ENCODE data around the gene ELMOD1.

DNA sequence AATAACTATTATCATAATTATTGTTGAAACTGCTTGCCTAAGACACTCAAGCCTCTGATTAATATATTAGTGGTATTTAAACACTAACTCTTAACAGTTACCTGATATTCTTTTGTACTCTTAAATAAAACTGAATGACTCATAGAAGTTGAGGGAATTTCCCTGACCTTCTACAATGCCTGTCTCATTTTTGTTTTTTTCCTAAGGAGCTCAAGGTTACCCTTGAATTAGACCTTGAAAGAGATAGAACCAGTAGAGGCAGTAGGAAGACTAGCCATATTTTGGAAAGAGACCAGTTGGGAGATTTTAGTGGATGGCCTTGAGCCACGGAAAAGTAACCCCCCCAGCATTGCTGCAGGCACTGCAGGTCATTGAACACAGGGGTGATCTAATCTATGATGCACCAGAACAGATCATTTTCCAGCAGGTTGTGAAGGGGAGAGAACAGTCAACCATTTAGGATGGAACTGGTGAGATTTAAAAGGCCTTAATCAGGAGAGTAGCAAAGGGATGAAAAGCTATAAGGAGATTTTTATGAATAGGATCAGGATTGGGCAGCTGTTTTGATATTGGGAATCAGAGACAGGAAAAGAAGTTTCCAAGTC is 148.3 kb downstream of the PGR start:
- PRO-cap, 3 experiments = no peak in any of the 3 experiments
- RRBS = no CpG with 5 or more reads among the region's 1 CpG

- PRO-cap, 3 experiments = no peak in any of the 3 experiments
- RRBS = no CpG with 5 or more reads among the region's 11 CpGs
Observed at GRCh38 chr11:101852414-101852674, 62.5 kb upstream of the CEP126 start.

DNA sequence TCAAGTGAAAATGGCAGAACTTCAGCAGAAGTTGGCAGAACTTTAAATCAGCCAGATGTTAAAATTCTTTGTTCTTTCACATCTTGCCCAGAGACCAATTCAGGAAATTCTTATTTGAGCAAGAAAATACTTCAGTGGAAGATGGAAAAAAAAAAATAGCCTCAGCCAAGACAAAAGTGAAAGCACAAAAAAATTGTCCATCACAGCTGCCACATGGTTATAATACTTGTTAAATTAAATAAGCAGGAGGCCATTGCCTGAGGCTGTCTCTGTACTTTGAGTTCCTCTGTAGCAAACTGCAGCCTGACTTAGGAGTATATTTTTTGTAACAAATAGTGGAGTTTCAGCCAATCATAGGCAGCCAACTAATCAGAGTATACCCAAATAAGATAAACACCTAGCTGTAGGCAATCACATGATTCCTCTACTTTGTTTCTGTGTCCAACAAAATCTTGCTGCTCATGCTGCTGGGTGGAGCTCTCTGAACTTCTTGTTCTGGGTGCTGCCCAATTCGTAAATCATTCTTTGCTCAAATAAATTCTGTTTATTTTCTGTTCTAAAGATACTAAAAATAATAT is 5.2 kb upstream of the CEP126 start:
- PRO-cap, 3 experiments = no peak in any of the 3 experiments
- RRBS = no CpG with 5 or more reads among the region's 1 CpG

- PRO-cap, 3 experiments = no peak in any of the 3 experiments
- RRBS = no CpG with 5 or more reads among the region's 6 CpGs
Observed at GRCh38 chr11:102112473-102112947, 2.3 kb downstream of the YAP1 start.

DNA sequence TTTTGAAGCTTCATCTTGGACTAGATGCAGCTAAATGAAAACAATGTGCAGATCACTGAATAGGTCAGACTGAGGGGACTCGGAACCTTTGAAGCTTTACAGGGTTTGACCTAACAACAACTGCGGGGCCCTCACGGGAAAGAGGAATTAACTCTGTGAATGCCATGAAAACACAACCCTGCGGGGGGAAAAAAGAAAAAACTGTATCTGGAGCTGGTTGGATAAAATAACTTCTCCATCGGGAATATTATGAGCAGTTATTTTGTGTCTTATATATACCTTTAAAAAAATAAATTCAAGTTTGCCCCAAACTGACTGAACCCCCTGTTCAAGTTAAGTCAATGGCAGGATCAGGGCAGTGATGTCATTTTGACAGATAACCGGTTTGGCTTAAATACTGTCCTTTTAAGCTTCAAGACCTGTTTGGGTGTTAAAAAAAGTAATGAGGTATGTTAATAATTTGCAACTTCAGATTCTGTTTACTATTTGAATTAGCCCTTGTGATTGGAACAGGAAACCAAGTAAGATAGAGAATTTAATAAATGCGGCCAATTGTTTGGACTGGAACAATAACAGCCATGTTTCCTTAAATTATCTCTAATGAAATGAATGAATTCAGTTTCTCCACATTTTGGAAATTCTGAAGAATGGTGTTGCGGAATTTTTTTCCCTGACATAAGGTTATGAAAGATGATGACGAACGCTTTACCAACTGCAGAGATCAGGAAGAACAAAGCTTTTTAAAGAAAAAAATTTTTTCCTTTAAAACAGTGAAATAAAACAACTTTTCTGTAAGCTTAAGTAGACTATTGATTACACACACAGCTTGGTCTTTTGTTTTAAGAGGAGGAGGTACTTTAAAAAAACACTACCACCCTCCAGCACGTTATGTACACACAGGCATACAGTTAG is 76.9 kb downstream of the YAP1 start:
- PRO-cap, 3 experiments = no peak in any of the 3 experiments
- RRBS = no CpG with 5 or more reads among the region's 11 CpGs

DNA sequence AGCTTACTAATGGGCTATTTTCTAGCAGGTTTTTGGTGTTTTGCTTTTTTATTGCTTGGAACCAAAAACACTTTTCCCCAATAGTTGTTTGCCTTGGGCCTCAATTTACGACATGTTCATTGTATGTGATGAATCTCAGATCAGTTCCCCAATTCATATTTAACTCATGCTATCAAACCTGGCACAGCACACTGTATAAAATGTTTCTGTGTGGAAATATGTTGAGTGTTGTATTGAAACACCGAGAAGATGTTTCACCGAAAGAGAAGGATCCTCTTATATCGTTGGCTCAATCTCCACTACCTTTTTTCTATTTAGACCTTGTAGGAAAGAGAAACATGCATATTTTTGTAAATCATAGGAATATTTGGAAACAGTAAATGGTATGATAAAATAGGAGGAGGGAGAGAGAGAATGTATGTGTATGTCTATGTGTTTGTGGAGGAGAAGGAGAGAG is 88.4 kb downstream of the YAP1 start:
- PRO-cap, 3 experiments = no peak in any of the 3 experiments
- RRBS = no CpG with 5 or more reads among the region's 4 CpGs

DNA sequence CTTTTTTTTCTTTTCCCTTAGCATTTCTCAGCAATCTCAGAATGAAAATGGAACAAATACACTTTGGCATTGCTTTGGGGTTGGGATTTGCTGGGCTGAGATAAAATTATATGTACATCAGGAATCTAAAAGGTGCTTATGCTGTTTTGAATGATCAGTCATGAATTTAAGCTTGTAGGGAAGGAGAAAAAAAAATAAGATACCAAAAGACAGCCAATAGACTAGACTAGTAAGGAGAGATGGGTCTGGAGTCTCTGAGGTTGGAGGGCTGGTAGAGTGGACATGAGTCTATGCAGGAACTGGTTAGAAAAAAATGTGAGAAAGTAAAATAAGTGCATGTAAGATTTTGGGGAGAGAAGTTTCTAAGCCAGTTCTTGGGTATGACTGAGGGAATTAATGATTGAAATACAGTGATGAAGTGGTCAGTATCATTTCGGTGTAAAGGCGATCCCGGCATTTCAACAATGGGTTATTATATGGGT is 96.8 kb upstream of the BIRC3 start:
- PRO-cap, 3 experiments = no peak in any of the 3 experiments
- RRBS = no CpG with 5 or more reads among the region's 3 CpGs

DNA sequence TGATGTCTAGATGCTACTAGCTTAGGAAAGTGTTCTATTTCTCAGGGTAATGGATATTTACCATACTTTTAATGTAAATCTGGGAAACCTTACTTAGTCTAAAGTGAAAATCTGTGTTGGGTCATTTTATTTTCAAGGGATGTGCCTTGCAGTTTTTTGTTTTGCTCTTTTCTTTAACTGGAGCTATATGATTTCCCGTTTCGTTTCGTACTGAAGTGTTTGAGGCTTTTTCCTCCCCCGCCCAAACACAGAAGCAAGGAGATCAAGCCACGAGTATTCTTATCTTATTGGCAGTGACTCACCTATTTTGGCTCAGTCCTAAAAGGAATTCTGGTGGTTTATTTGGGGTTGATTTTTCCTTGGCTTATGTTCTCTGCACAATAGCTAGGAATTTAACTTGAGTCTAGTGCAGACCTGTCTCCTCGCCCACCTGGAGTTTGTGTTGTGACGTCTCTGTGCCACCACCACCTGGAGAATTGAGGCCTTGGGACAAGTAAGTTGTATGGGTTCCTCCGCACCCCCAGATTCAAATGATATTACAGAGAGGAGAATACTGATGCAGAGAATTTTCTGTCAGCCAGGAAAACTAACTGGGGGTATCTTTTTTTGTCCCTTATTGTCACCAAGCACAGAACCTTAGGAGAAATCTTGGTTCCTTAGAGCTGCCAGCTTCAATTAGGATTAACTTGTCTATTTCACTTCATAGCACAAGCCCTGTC is 90.5 kb upstream of the BIRC3 start:
- PRO-cap, 3 experiments = no peak in any of the 3 experiments
- RRBS = no CpG with 5 or more reads among the region's 8 CpGs

DNA sequence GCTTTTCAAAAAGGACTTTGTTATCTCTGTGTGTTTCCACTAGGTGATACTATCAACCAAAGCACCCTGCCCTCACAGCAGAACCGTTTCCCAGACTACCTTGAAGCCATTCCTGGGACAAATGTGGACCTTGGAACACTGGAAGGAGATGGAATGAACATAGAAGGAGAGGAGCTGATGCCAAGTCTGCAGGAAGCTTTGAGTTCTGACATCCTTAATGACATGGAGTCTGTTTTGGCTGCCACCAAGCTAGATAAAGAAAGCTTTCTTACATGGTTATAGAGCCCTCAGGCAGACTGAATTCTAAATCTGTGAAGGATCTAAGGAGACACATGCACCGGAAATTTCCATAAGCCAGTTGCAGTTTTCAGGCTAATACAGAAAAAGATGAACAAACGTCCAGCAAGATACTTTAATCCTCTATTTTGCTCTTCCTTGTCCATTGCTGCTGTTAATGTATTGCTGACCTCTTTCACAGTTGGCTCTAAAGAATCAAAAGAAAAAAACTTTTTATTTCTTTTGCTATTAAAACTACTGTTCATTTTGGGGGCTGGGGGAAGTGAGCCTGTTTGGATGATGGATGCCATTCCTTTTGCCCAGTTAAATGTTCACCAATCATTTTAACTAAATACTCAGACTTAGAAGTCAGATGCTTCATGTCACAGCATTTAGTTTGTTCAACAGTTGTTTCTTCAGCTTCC is 87.5 kb upstream of the BIRC3 start:
- PRO-cap, 3 experiments = no peak in any of the 3 experiments
- RRBS = no CpG with 5 or more reads among the region's 3 CpGs

GRCh38 chr11:102287953-102288321 is 29.3 kb upstream of the BIRC3 start:
- PRO-cap, 3 experiments = no peak in any of the 3 experiments
- RRBS = no CpG with 5 or more reads among the region's 7 CpGs

DNA sequence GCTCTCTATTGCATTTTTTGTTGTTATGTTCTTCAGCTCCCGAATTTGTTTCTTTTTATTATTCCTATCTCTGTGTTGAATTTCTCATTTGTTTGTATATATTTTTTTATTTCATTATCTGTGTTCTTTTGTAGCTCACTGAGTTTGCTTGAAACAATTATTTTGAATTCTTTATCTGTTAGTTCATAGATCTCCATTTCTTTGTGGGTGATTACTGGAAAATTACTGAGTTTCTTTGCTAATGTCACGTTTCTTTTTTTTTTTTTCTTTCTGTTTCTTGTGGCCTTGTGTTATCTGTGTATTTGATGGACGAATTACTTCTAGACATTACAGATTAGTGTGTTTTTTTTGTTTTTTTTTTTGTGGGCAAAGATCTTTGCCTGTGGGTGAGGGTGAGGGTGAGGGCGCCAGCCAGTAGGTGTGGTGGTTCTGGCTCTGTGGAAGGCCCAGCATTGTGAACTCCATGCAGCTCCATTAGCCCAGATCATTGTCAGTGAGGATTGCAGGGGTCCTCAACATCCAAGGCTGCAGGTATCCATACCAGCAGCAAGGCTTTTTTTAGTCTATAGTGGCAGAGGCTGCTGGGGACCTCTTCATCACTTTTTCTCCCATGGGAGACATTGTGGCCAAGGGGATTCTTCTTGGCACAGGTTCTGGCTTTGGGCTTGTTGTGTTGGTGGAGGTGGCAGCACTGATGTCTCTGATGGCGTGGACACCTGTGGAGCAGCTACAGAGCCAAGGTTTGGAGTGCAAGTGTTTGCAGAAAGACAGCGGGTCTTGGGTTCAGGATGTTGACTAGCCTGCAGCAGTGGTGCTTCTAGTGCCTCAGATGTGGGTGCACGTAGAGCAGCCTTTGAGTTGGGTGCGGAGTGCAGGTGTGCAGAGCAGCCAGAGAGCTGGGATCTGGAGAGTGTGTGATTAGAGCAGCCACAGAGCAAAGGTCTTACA is 13.7 kb downstream of the BIRC2 start:
- PRO-cap, 3 experiments = no peak in any of the 3 experiments
- RRBS = no CpG with 5 or more reads among the region's 8 CpGs

DNA sequence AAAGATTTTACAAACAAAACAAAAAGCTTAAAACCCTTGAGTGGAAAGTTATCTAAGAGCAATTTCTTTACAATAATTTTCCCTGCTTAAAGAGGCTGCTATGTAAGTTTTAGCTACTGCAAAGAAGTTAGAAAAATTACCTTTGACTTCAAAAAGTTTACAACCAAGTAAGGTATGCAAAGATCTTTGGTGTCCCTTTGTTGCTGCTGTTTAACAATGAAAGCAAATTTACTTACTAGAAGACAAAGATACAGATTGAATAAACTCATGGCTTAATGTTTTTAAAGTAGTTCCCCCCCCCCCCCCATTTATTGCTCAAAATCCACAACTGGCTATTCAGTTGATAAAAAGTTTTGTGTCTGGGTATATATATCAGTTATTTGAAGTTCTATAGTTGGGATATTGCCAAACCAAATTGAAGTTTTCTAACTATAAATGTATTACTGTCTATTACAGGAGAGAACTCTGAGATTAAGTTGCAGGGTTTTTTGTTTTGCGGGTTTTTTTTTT is 25.9 kb downstream of the TMEM123 start:
- PRO-cap, 3 experiments = no peak in any of the 3 experiments
- RRBS = no CpG with 5 or more reads among the region's 1 CpG

DNA sequence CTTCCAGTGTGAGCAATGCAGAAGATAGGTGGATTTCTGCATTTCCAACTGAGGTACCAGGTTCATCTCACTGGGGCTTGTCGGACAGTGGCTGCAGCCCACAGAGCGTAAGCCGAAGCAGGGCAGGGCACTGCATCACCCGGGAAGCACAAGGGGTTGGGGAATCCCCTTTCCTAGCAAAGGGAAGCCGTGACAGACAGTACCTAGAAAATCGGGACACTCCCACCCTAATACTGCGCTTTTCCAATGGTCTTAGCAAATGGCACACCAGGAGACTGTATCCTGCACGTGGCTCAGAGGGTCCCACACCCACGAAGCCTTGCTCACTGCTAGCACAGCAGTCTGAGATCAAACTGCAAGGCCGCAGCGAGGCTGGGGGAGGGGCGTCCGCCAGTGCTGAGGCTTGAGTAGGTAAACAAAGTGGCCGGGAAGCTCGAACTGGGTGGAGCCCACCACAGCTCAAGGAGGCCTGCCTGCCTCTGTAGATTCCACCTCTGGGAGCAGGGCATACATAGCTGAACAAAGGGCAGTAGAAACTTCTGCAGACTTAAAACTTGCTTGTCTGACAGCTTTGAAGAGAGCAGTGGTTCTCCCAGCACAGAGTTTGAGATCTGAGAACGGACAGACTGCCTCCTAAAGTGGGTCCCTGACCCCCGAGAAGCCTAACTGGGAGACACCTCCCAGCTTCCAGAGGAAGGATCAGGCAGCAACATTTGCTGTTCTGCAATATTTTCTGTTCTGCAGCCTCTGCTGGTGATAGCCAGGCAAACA is 13.7 kb downstream of the TMEM123 start:
- PRO-cap, 3 experiments = no peak in any of the 3 experiments
- RRBS = no CpG with 5 or more reads among the region's 17 CpGs

GRCh38 chr11:102807795-102808358 is 9.9 kb upstream of the MMP1 start:
- PRO-cap, 3 experiments = no peak in any of the 3 experiments
- RRBS = no CpG with 5 or more reads among the region's 25 CpGs

GRCh38 chr11:103090783-103091704 is 916 bp downstream of the DCUN1D5 start:
- PRO-cap, 3 experiments = peak in 3 of 3 experiments; most common plus-strand start chr11:103091614 (in 3)
- RRBS = no CpG with 5 or more reads among the region's 32 CpGs

- PRO-cap, 3 experiments = no peak in any of the 3 experiments
- RRBS = no CpG with 5 or more reads among the region's 1 CpG
Observed at GRCh38 chr11:103728812-103729086, 307.7 kb upstream of the DDI1 start.

- PRO-cap, 3 experiments = no peak in any of the 3 experiments
- RRBS = no CpG with 5 or more reads among the region's 12 CpGs
Observed at GRCh38 chr11:106176793-106177141, 99.3 kb downstream of the AASDHPPT start.

- PRO-cap, 3 experiments = no peak in any of the 3 experiments
- RRBS = no CpG with 5 or more reads among the region's 23 CpGs
Observed at GRCh38 chr11:106827780-106828200, 190.5 kb downstream of the GUCY1A2 start.

DNA sequence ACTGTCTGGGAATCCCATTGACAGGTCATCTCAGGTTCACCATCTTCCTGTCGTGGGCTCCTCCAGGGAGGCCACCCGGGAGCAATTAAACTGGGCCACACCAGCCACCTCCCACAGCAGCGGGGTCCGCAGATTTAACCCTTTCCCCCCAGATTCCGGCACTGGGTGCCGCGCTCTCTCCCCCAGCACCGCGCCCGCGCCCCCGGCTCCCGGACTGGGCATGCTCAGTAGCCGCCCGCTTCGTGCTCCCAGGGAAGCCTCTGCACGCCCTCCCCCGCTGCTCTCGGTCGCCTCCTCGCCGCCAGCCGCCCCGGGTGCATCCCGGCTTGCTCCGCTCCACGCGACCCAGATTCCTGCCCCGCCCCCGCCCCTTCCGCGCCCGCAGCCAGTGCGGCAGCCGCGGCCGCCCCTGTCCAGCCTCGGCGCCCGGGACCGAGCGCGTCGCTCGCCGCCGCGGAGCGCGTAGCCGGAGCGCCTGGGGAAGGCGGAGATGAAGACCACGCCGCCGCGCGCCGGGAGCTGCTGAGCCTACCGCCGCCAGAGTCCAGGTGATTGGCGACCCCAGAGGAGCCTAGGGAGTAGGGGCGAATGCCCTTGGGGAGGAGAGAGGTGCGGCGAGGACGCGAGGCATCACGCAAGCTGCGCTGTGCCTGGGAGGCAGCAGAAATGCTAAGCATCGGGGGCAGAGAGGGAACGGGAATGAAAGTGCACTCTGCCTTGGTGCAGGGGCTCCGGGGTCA is at the start of gene ELMOD1:
ELMOD1 (plus strand) TSS at position 286 of the 740 bp plus-strand sequence.
- PRO-cap, 3 experiments = no peak in any of the 3 experiments
- RRBS = 1% methylated on average over 51 of the region's 72 CpGs

GRCh38 chr11:108260744-108261153 is 37.9 kb downstream of the ATM start:
- PRO-cap, 3 experiments = no peak in any of the 3 experiments
- RRBS = no CpG with 5 or more reads among the region's 25 CpGs

All from breast (tissue), 4 donors.